Metastatic Liver Carcinoma in the Lung (tissue), 2 donors: ENCODE measurements around a stretch of chr3.

GRCh38 chr3:21705742-21706022, 45.3 kb downstream of the ZNF385D start:
- PRO-cap, 2 experiments = no peak in any of the 2 experiments

- PRO-cap, 2 experiments = no peak in any of the 2 experiments
Measured at GRCh38 chr3:21795209-21795740, 44.3 kb upstream of the ZNF385D start.

DNA sequence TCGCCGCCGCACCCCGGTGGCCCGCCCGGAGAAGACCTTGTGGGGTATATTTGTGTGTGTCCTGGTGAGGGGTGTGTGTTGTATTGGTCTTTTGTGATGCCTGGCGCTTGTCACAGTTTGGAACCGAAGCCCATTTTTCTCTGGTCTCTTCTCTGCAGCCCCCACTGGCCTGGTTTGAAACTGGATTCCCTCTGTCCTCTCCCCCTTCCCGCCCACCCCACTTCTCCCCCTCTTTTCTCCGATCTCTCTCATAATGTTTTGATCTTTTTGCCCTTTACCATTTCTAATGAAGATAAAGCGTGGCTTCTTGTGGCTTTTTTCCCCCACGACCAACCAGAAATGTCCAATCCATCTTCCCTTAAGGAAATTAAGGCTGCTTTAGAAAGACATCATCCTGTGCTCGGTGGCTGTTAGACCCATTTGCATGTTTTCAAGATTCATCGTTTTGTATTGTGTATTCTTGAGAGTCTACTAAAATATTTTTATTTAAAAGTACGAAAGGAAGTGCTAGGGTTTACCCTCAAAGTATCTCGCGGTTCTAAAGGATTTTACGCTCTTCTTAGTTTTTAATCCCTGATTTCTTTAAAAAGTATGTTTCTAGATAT, 905 bp downstream of the UBE2E2 start:
- PRO-cap, 2 experiments = no peak in any of the 2 experiments

DNA sequence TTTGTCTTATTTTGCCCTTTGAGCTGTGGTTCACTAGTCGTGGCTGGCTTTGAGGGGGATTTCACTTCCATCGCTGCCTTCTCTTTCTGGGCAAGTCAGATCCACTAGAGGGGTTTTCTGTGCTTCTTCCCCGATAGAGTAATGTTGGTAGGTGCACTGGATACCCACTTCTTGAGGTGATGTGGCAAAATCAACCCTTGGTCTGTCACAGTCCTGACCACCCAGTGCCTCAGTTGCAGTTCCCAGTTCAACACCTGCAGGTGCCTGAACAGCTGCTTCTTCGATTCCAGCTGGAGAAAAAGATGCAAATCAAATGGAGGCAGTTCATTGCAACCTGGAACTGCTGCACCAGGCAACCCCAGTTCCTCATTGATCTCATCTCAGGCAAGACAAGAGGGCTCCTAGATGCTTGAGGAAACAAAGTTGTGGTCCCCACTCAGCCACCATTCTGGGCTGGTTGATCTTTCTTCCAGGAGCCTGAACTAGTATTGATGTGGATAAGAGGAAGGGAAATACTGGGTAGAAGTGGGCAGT, 186.6 kb downstream of the UBE2E2 start:
- PRO-cap, 2 experiments = no peak in any of the 2 experiments

GRCh38 chr3:23427085-23427638, 224.0 kb downstream of the UBE2E2 start:
- PRO-cap, 2 experiments = no peak in any of the 2 experiments

GRCh38 chr3:23524416-23524624, 281.4 kb upstream of the UBE2E1 start:
- PRO-cap, 2 experiments = no peak in any of the 2 experiments

DNA sequence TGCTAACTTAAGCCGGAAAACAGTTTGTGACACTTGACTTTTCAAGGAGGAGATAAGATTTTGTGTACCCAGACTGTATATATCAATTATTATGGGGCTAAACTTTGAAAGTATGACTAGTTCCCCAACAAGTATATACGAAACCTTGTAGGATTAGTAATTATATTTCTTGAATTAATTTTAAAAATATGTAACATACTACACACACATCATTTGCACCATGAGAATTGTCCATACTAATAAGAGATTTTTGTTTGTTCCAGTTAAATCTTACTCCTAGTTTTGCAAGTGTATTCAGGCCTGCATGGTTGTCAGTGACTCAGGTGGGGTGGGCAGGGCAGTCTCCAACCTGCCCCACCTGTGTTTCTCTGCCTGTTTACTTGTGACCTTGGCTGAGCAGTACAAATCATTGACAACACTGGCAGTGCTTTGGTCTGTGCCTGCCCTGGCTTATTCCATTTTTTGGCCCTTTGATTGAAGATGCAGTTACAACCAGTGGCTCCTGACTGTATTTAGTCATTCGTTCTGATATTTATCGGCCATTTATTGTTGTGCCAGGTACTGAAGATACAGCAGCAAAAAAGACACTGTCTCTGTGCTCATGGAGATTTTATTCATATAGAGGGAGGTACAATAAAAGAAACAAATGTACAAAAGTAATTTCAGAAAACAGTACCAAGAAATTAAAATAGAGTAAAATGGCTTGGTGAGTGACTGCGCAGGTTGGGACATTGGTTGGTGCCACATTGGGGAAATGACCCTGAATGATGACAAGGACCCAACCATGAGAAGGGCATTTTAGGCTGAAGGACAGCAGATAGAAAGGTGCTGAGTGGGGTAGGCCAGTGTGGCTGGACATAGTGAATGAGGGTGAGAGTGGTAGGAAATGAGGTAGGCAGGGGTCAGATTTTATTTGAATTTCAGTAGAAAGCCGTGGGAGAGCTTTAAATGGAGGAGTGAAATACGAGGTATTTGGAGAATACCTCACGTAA, 19.4 kb downstream of the UBE2E1 start:
- PRO-cap, 2 experiments = no peak in any of the 2 experiments

DNA sequence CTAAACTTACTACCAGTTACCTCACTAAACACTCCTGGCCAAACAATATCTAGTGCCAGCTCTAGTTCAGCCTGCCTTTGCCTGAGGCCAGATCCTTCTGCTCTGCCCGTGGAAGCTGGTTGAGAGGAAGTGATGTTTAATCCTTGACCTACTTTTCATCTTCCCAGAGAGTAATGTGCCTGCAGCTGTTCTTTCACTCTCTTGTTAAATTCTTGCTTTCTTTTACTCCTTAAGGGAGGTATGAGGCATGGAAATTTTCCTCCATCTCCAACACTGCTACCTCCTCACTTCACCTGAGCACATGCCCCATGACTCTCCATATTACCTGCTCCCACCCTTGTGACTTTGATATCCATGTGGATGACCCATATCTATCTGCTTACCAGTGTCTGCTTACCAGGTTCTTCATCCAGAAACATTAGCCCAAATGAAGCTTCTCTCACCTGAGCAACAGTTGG, 53.4 kb downstream of the UBE2E1 start:
- PRO-cap, 2 experiments = no peak in any of the 2 experiments

- PRO-cap, 2 experiments = no peak in any of the 2 experiments
Measured at GRCh38 chr3:23967662-23968373, 22.7 kb downstream of the NR1D2 start.

DNA sequence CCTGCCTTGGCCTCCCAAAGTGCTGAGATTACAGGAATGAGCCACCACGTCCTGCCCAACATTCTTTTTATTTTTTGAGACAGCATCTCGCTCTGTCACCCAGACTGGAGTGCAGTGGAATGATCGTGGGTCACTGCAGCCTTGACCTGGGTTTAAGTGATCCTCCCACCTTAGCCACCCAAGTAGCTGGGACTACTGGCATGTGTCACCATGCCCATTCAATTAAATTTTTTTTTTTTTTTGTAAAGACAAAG, 29.9 kb downstream of the NR1D2 start:
- PRO-cap, 2 experiments = no peak in any of the 2 experiments

DNA sequence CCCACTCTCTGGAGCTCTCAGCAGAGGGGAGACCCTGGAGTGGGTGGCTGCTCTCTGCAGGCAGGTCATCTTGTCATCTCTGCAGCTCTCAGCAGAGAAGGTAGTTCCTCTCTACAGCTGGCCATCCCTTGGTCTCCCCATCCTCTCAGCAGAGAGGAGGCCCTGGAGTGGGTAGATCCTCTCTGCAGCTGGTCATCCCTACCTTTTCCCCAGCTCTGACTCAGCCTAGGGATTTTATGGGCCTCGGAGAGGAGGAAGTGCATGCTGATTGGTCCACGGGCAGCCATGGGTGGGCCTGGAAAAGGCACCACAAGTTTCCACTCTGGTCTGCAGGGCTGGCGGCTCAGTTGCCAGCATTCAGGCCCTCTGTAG, 36.8 kb downstream of the NR1D2 start:
- PRO-cap, 2 experiments = no peak in any of the 2 experiments

DNA sequence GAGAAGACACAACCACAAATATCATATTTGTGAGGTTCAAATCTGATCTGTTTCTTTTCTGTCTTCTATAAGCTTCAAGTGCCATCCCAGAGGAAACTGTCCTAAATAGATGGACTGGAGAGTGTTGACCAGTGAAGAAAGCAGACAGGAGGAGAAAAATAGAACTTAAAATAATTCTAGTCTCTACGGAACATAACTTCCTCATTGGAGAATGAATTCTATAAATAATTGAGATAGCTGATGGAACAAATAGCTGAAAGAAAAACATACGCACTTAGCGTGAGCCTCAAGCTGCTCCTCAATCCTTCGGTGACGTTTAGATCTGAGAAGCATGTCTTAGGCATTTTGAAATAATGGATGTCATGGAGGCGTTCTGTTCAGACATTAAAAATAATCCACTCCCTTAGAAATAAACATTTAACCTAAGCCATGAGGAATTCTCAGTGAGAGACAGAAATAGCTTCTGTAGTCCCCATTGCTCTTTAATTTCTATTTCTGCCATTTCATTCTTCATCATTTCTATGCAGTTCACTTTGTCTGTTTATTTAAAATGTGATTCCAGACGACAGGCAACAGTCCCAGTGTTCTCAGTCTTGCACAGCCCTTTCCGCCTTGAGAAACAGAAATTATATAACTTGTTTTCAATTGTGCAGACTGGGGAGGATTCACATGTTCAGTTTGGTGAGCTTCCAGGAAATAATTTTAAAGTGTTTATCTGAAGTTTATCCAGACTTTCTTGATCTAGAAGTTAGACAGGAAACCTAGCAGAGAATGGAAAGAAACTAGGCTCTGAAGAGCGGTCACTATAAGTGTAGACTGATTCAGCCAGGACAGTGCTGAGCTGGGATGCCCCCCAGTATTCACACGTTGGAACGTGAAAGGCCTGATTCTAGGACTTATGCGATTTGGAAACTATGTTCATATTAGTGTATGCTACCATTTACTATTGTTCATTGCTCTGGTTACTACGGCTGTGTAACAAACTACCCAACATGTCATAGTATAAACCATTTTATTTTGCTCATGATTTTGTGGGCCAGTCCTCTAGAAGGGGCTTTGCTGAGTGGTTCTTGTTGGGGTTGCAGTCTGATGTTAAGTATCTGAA, 97.5 kb downstream of the NR1D2 start:
- PRO-cap, 2 experiments = no peak in any of the 2 experiments

GRCh38 chr3:24146284-24146847, 201.3 kb downstream of the NR1D2 start:
- PRO-cap, 2 experiments = no peak in any of the 2 experiments

DNA sequence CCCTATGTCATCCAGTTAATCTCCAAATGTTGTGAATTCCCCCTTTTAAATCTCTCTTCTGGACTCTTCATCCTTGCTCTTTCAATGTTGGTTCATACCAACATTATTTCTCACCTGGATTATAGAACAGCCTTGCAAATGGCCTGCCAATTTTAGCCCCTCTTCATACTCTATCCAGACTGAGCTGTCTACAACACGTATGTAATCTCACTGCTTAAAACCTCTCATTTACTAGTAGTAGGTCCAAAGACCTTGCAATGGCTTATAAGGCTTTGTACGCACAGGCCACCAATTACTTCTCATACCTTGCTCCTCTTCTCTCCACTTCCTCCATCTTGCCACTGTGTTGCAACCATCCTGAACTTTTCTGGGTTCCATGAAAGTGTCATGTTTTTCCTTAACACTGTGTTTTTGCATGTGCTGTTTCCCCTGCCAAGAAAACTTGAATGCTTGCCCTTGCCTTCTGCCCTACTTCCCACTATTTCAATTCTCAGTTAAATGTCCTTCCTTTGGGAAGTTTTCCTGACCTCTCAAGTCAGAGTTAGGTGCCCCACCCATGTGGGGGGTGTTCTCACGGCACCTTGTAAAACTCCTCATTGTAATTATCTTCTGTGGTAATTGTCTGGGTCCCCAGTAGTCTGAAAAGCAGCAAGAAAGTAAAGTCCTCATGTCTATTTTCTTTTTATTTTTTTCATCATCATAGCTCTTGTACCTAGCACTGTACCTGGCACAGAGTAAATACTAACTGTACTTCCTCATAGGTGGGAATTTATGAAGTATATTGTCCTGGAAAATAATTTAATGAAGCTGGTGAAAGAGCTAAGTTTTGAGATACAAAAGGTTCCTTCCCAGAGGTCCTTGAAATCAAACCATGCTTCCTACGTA, 182.8 kb downstream of the THRB start:
- PRO-cap, 2 experiments = no peak in any of the 2 experiments

DNA sequence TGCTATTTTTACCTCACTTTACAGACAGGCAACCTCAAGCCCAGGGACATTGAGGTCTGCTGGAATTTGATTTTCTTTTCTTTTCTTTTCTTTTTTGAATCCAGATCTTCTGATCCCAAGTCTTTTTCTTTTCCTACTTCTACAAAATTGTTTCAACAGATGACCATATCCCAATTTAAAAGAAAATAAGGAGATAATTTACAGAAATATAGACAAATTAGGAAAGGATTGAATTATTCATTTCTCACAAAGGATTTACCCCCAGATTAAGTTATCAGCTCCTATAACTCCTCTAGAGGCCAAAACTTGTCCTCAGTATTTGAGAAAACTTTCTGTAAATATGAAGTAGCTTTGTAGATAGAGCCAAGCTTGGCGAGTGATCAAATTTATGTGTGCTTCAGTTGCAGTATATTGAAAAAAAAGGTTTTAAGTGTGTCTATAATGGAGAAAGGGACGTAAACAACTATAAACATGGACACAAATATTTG, 118.9 kb downstream of the THRB start:
- PRO-cap, 2 experiments = no peak in any of the 2 experiments

DNA sequence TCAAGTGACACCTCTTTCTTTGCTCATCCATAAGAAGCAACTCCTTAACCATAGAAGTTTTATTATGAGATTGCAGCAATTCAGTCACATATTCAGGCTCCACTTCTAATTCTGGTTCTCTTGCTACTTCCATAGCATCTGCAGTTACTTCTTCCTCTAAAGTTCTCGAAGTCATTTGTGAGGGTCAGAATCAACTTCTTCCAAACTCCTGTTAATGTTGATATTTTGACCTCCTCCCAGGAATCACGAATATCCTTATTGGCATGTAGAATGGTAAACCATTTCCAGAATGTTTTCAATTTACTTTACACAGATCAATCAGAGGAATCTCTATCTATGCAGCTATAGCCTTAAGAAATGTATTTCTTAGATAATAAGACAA, 27.5 kb downstream of the THRB start:
- PRO-cap, 2 experiments = no peak in any of the 2 experiments

DNA sequence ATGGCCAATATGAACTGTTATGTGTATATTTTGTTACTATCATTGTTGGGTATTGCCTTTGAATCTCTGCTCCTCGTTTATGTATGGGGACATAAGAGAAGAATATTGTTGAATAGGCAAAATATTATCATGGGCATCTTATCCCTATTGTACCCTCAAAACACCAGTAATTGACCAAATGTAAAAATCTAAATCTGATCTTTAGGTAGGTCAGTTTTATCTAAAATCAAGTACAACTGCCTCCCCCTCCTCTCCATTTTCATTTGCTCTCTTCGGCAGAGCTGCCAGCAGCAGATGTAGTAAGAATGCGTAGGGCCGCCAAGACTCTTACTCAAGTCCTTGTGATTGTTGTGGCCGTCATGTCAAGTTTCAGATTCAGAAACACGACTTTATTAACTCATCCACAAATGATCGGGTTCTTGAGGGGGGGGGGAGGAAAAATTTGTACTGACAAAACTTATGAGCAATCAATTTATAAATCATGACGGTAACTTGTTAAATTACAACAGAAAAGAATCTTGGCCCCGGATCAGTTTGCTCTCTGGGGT, 106.8 kb upstream of the THRB start:
- PRO-cap, 2 experiments = no peak in any of the 2 experiments

DNA sequence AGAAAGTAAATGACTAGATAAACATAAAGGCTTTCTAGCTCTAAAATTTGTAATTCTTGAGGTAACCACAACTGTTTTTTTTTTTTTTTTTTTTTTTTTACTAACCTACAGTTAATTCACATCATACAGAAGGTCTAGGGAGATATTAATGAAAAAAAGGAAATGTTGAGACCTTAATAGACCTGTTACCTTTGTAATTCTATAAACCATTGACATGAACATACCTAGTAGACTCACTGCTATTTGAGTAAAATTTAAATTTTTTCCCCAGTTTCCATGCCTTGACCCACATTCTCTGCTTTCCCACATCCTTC, 413.9 kb upstream of the THRB start:
- PRO-cap, 2 experiments = no peak in any of the 2 experiments

DNA sequence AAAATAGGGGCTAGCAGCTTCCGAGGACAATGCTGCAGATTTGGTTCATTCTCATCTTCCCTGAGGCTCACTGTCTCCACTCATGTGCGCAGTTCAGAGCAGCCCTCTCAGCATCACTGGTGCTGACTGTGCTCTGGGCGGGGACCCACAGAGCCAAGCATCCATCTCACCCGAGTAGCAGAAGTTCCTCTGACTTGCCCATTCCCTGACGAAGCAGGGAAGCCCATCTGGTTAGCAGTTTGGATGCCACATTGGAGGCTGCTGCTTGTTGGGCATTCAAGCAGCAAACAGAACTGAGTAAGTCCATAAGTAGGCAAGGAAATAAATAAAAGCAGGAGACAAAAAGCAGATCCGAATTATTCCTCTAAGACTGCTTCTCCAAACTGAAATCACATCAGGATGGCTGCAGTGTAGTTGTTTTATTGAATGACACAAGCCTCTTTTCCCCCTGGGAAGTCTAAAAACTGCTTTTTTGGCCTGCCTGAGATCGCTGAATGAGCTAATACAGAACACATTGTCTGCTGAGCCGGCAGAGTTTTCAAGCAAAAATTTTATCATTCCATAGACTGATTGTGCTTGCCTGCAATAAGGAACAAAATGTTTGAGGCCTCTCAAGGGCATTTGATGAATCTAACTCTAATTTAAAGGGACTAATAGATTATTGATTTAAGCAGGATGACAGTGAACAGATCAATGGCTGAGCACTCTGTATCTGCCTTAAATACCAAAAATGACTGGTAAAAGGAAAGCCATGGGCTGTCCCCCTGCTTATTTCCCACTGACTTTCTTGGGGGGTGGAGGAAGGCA, 27.7 kb downstream of the RARB start:
- PRO-cap, 2 experiments = no peak in any of the 2 experiments

- PRO-cap, 2 experiments = no peak in any of the 2 experiments
Measured at GRCh38 chr3:25647759-25648490, 16.8 kb downstream of the TOP2B start.